Mesangial cell (primary cell): ENCODE data around the genes MRPS2, SOHLH1 and KCNT1.

GRCh38 chr9:134372547-134373478 is 46.6 kb downstream of the RXRA start:
- RAMPAGE, long total RNA = no peak

DNA sequence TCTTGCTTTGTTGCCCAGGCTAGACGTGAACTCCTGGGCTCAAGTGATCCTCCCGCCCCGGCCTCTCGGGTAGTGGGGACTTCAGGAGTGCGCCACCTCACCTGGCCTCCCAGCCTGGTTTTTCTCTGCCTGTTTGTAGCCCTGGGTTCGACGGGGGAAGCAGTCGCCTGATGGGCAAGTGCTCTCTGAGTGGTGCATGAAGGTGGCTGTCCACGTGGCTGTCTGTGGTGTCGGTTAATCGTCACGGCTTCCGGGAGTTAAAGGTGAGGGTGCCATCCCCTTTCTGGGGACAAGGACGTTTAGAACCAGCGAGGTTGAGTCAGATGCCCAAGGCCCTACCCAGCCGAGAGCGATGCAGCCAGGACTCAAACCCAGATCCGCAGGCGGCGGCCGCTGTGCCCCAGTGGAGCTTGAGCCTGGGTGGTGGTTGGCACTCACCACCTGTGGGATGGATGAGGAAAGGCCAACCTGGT is 47.6 kb downstream of the RXRA start:
- RAMPAGE, long total RNA = no peak

- RAMPAGE, long total RNA = no peak
Measured at GRCh38 chr9:134405403-134405888, 79.2 kb downstream of the RXRA start.

DNA sequence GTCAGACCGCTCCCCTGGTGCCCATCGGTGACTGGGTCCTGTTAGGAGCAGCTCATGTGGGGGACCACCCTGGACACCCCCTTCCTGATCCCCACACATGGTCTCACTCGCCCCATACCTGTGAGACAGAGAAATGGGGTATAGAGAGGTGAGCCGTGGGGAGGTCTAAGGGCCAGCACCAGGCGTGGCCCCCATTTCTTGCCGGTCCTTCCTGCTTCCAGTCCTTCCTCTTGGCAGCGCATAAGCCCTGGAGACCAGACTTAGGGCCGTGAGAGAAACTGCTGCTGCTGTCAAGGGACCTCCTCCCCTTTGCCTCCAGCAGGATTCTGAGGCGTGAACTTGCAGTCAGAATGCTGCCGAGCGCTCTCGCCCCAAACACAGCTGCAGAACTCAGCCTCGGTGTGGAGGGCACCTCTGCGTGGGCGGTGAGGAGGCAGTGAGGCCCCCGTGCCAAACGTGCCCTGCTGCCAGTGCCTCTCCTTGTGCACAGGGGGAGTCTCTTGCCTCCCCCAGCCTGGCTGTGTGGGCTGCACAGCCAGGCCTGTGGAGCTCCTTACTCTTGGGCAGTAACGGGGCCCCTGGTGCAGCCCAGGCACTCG is 85.2 kb downstream of the RXRA start:
- RAMPAGE, long total RNA = no peak

- RAMPAGE, long total RNA = no peak
Measured at GRCh38 chr9:134414318-134415286, 88.3 kb downstream of the RXRA start.

DNA sequence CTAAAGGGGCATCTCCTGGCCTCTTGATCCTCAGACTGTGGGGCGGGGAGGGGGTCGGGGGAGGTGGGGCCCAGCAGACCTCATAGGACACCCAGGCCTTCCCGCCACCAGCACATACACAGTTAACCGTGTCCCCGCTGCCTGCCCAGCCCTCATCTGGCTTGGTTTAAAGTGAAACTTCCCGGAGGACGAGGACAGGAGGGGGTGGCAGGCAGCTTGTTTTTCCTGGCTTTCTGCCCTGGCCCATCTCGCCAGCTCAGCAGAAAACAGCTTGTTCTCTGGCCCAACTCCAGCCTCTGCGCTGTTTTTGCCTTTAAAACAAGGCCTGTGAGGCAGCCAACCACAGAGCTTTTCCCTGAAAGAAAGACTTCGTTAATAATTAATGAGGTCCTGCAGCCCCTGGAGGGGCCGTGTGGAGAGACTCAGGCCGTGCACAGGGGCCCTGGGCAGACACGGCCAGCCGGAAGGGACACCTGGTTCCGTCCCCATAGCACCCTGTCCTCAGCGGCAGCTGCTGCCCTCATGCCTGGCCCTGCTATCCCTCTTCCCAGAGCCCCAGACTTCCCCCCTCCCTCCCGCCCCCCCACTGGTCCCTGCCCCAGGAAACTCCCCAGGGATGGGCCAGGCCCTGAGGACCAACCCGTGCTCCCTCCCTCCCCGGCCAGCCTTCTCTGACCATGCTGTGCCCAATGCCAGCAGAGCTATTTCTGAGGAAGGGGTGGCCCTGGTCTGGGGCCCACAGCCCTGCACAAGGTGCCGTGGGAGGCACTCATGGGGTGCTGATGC is 108.8 kb downstream of the RXRA start:
- RAMPAGE, long total RNA = no peak

- RAMPAGE, long total RNA = no peak
Measured at GRCh38 chr9:134643254-134643787, 1.7 kb downstream of the COL5A1 start.

GRCh38 chr9:134744252-134744882 is 102.8 kb downstream of the COL5A1 start:
- RAMPAGE, long total RNA = no peak

GRCh38 chr9:134753650-134754345 is 112.2 kb downstream of the COL5A1 start:
- RAMPAGE, long total RNA = no peak

- RAMPAGE, long total RNA = no peak
Measured at GRCh38 chr9:134763710-134763917, 117.0 kb upstream of the FCN2 start.

GRCh38 chr9:134802580-134803328 is 77.9 kb upstream of the FCN2 start:
- RAMPAGE, long total RNA = no peak

GRCh38 chr9:134811267-134811652 is 69.3 kb upstream of the FCN2 start:
- RAMPAGE, long total RNA = no peak

DNA sequence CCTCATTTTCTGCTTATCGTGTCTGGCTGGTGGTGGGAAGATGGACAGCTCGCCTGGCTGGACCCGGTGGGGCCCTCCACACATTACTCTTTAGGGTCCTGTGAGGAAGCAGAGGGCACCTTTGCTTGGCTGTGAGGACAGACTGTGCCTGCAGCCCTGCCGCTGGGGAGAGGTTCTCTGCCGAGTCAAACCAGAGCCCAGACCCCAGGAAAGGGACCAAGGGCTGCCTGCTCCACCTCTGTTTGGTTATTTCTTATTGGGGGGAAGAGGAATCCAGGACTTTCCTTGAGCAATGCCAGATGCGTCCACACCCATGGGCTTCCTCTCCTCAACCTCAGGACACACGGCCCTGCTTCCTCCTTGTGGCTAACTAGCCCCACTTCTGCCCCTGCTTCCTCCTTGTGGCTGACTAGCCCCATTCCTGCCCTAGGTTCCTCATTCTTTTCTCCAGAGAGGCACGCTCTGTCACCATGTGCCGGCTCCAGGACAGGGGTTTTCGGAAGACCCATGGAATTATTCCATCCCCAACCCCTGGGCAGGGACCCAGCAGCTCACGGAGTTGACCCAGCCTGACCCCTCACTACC is 11.4 kb upstream of the FCN1 start:
- RAMPAGE, long total RNA = no peak

DNA sequence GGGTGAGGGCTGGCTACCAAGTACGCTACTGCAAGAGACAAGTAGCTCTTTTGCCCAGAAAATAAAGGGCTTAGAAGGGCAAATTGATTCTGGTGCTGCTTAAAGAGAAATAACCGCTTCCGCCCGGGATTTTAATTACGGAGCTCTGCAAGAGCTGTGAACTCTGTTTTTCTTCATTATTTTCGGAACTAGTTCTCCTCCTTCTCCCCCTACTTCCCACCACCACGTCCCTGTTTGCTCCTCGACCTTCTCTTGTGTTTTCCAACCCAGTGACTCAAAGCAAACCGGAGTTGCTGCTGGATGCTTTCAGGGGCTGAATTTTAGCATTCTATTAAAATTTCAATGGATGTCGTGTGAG is 139.7 kb upstream of the PPP1R26 start:
- RAMPAGE, long total RNA = no peak

DNA sequence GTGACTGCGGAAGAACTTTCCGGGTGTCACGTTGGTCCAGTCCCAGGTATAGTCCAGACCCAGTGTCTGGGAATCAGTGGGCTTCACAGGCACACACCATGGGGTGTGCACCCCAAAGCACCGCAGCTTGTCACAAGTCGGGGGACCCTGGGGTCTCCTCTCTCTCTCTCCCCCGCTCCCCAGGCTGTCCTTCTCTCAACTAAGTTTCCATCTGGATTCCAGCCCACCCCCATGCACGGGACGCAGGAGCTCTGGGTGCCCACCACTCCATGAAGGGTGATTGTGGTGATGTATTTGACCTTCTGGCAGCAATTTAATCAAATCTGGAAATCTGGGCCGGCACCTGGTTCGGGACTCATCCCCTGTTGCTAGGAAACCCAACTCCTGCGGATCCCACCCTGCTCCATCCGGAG is 106.0 kb upstream of the PPP1R26 start:
- RAMPAGE, long total RNA = no peak

- RAMPAGE, long total RNA = start-site peak on the plus strand at chr9:135500680-135500707, 430 reads
Measured at GRCh38 chr9:135500427-135501054, at the start of gene MRPS2. TSS of gene MRPS2 (plus strand) at chr9:135500682.

GRCh38 chr9:135504676-135505045 is 4.2 kb downstream of the MRPS2 start:
- RAMPAGE, long total RNA = no peak

GRCh38 chr9:135507618-135507923 is 7.1 kb downstream of the MRPS2 start:
- RAMPAGE, long total RNA = no peak

- RAMPAGE, long total RNA = no peak
Measured at GRCh38 chr9:135699333-135699820, at the start of gene SOHLH1. TSS of gene SOHLH1 (minus strand) at chr9:135699481.

DNA sequence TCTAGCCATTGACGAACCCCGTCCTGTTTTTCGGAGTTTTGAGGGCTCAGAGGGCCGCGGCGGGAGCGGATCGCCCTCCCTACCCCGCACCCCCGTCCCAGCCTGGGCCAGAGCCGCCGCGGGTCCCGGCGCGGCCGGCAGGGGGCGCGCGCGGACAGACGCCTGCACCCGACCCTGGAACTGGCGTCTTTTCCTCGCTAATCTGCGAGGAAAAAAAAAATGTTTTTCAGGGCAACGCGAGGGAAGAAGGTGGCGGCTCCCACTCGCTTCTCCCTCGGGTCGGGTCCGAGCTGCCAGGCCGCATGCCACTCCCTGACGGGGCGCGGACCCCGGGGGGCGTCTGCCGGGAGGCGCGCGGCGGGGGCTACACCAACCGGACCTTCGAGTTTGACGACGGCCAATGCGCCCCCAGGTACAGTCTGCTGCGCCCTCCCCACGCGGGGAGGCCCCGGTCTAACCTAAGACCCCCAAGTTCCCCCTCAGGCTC is at the start of gene KCNT1:
Gene KCNT1, plus strand, starts transcription at position 229 of the 487 bp plus-strand sequence.
- RAMPAGE, long total RNA = no peak